ENCODE measurements around the genes LRIT1 and OPN4.

GRCh38 chr10:84195928-84196596 is 1.7 kb downstream of the CDHR1 start:
- PRO-cap, 3 experiments: no peak in any of the 3 experiments
- RAMPAGE, long total RNA: no peak
- RRBS, 2 experiments: no CpG with 5 or more reads among the region's 8 CpGs

- PRO-cap, 3 experiments: no peak in any of the 3 experiments
- RAMPAGE, long total RNA: no peak
- RRBS, 2 experiments: 30 to 58% methylated on average over 3 of the region's 10 CpGs
These were observed at the start of gene LRIT1 for GRCh38 chr10:84241427-84241902. LRIT1 (minus strand) TSS chr10:84241546.

DNA sequence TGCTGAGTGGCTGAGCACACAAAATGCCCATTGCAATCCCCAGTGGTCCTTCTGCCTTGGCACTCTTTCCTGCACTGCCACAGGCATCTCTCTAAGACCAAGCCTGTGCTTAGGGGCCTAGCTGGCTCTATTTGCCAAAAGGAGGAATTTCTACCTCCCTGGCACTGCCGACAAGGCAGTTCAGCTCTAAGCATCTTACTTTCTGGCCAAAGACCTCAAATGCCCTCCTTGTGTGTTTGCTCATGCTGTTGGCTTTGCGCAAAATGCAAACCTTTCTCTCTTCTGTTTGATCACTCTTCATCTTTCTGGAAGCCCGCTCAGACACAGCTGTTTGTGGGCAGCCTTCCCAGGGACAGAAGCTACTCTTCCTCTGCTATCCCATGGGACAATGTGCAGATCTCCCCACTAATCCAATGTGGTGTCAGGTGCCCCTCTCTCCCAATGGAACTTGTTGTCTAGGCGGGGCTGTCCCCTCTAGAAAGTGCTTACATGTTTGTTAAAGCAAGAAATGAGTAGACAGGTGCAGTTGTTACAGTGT is 278.6 kb downstream of the CCSER2 start:
- PRO-cap, 3 experiments: no peak in any of the 3 experiments
- RAMPAGE, long total RNA: no peak
- RRBS, 2 experiments: no CpG with 5 or more reads among the region's 4 CpGs

GRCh38 chr10:84837441-84837857 is 509.1 kb downstream of the CCSER2 start:
- PRO-cap, 3 experiments: no peak in any of the 3 experiments
- RAMPAGE, long total RNA: no peak
- RRBS, 2 experiments: no CpG with 5 or more reads among the region's 3 CpGs

GRCh38 chr10:85647969-85648626 is 718.5 kb downstream of the GRID1 start:
- PRO-cap, 3 experiments: no peak in any of the 3 experiments
- RAMPAGE, long total RNA: no peak
- RRBS, 2 experiments: no CpG with 5 or more reads among the region's 7 CpGs

GRCh38 chr10:86163306-86163892 is 203.2 kb downstream of the GRID1 start:
- PRO-cap, 3 experiments: no peak in any of the 3 experiments
- RAMPAGE, long total RNA: no peak
- RRBS, 2 experiments: no CpG with 5 or more reads among the region's 9 CpGs

GRCh38 chr10:86632175-86632717 is 22.1 kb upstream of the OPN4 start:
- PRO-cap, 3 experiments: no peak in any of the 3 experiments
- RAMPAGE, long total RNA: no peak
- RRBS, 2 experiments: 3 to 4% methylated on average over 7 of the region's 37 CpGs

DNA sequence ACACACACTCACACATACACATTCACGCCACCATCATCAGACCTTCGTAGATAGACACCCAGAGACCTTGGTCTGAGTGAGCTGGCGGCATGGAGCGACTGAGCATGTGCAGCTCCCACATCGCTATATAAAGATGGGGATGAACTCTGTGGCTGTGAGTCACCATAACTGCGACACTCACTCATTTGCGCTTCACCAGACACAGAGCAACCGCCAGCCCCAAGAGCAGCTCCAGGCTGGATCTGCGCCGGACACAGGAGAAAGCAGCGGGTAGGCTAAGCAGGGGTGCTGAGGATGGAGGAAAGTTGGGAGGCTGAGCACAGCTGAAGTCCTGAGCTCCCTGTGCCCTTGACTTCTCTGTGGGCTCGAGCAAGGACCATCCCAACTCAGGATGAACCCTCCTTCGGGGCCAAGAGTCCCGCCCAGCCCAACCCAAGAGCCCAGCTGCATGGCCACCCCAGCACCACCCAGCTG is at the start of gene OPN4:
Gene OPN4, plus strand, starts transcription at position 155 of the 474 bp plus-strand sequence.
- PRO-cap, 3 experiments: no peak in any of the 3 experiments
- RAMPAGE, long total RNA: no peak
- RRBS, 2 experiments: no CpG with 5 or more reads among the region's 14 CpGs

DNA sequence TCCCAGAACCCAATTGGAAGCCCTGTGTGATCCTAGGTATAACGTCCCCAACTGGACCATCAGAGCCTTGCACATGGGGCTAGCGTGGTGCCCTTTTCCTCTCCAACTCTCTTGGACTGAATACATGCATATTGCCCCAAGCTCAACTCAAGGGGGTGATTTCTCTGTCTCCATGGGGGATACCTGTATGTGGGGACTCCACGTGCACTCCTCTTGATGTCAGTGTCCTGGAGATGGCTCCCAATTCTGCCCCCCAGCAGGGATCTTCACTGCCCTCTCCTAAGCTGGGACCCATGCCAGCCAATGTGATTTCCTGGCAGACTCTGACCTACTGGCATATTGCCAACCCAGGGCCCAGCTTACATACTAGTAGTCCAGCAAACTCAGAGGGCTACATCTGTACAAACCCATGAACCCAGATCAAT is 26.3 kb upstream of the BMPR1A start:
- PRO-cap, 3 experiments: no peak in any of the 3 experiments
- RAMPAGE, long total RNA: no peak
- RRBS, 2 experiments: no CpG with 5 or more reads among the region's 3 CpGs

- PRO-cap, 3 experiments: peak in 1 of 3 experiments; most common minus-strand start chr10:86733392 (in 1)
- RAMPAGE, long total RNA: no peak
- RRBS, 2 experiments: no CpG with 5 or more reads among the region's 10 CpGs
These were observed 23.1 kb upstream of the BMPR1A start for GRCh38 chr10:86733153-86733888.

DNA sequence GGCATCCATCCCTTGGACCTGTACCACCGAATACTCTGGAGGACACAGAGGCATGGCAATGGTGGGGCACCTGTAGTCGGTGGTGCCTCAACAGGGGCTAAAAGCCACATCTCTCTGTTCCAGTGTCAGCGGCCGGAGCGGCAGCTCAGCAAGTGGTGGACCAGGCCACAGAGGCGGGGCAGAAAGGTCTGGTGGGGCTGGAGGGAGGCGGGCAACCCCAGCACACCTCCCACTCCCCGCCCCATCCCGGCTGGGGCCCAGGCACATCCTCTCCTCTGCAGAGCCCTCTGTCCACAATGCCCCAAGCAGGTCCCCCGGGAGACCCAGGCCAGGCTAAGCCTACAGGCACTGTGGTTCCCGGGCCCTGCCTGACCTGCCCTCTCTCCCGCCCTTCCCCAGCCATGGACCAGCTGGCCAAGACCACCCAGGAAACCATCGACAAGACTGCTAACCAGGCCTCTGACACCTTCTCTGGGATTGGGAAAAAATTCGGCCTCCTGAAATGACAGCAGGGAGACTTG is 1.9 kb downstream of the ADIRF start:
- PRO-cap, 3 experiments: peak in 3 of 3 experiments; most common plus-strand start position 244 of the sequence (in 2); most common minus-strand start position 154 of the sequence (in 2)
- RAMPAGE, long total RNA: no peak
- RRBS, 2 experiments: 8 to 12% methylated on average over 5 of the region's 14 CpGs

- PRO-cap, 3 experiments: no peak in any of the 3 experiments
- RAMPAGE, long total RNA: no peak
- RRBS, 2 experiments: no CpG with 5 or more reads among the region's 7 CpGs
These were observed 12.7 kb downstream of the ADIRF start for GRCh38 chr10:86980820-86981538.

GRCh38 chr10:87066777-87067457 is 27.7 kb downstream of the GLUD1 start:
- PRO-cap, 3 experiments: no peak in any of the 3 experiments
- RAMPAGE, long total RNA: no peak
- RRBS, 2 experiments: no CpG with 5 or more reads among the region's 3 CpGs

DNA sequence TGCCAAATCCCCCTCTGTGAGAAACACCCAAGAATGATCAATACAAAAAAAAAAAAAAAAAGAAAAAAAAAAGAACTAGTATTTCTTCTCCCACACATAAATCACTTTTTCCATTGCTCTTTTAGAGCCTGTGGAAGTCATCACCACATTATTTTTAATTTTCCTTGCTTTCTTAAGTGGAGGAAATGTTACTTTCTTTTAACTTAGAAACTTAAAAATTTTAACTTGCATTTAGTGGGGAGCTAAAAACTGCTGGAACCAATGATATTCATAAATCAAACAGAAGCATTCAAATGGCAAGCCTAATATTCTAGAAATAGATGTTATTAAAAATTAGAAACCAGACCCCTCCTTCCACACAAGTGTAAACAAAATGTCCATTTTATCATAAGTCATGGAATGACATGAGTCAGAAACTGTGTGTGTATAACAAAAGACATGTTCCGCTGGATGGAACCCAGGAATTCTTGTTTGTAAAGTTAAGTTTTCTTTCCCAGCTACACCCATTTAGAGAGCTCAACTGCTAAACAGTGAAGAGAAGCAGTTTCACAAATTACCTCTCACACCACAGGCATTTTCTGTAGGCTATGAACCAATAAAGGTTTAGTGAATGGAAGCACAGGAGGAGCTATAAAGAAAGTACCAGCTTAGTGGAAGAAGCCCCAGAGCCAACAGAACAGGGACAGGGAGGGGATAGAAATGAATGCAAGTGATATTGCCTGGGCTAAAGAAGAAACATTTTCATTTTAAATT is 12.6 kb downstream of the GLUD1 start:
- PRO-cap, 3 experiments: no peak in any of the 3 experiments
- RAMPAGE, long total RNA: no peak
- RRBS, 2 experiments: no CpG with 5 or more reads among the region's 1 CpG

GRCh38 chr10:87200844-87201308 is 24.4 kb upstream of the NUTM2A start:
- PRO-cap, 3 experiments: no peak in any of the 3 experiments
- RAMPAGE, long total RNA: no peak
- RRBS, 2 experiments: no CpG with 5 or more reads among the region's 7 CpGs

- PRO-cap, 3 experiments: no peak in any of the 3 experiments
- RAMPAGE, long total RNA: no peak
- RRBS, 2 experiments: no CpG with 5 or more reads among the region's 3 CpGs
These were observed 24.0 kb upstream of the PAPSS2 start for GRCh38 chr10:87635708-87636026.

DNA sequence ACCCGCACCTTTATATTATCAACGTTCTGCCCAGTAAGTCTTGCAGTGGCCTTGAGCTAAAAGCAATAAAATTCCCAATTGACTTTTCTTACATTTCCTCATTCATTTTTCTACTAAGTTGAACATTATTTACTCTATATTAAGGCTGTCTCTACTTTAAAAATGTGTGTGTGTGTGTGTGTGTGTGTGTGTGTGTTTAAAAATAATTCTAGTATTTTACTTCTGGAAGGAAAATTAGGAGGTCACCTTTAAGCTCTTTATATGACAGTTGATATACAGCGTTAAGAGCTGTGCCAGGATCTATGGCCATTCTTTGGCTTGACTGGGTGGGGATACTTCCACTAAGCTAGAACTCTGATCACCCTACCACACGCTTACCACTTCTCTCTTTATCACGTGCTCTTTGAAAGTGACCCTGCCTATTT is 8.8 kb downstream of the PAPSS2 start:
- PRO-cap, 3 experiments: no peak in any of the 3 experiments
- RAMPAGE, long total RNA: no peak
- RRBS, 2 experiments: no CpG with 5 or more reads among the region's 5 CpGs

DNA sequence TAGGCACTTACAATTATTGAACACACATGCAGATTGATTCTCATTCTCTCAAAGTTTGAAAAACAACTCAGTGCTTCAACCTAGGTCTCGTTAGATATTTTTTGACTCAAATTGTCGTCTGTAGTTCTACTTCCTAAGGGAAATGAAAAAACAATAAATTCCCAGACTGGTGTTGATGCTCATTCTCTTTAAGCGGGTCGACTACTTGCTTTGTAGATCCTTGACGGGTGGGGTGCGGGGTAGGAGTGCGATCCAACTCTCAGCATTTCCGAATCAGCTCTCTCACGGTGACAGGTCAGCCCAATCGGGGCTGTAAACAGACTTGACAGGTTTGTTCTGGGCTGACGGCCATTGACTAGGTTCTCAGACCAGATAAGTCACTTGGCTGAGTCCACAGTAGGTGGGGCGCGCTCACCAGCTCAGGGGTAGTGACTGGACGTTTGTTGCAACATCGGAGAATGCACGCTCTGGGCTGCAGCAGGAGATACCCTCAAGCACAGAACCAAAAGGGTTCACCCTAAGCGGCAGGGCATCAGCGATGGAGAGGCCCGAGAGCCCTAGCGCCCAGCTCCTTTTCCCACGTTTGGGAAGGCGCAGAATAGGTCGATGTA is 1.9 kb downstream of the KLLN start:
- PRO-cap, 3 experiments: no peak in any of the 3 experiments
- RAMPAGE, long total RNA: no peak
- RRBS, 2 experiments: no CpG with 5 or more reads among the region's 23 CpGs

DNA sequence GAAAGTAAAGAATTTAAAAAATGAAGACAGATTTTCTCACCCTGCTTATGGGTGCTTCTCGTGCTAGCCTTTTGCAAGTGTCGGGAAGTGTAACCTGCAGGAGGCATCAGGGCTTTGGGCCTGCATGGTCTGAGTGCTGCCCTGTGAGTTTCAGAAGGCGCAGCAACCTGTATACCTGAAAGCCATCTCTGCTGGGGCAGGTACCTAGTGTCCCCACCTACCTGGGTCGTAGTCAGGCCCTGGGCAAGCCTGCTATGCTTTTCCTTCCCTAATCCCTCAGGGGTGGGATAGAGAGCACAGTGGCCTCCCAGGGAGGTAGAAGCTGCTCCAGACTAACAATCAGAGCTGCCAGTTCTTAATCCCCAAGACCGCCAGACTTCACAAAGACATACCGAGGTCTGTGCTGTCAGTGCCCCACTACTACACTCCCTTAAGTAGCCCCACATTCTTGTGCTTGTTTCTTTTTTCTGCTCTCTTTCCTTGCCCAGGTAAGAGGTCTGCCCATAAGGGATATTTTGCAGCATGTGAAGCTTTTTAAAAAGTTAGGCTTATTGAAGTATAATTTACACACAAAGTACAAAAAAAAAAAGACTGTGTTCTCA is 52.0 kb downstream of the PTEN start:
- PRO-cap, 3 experiments: no peak in any of the 3 experiments
- RAMPAGE, long total RNA: no peak
- RRBS, 2 experiments: no CpG with 5 or more reads among the region's 6 CpGs

GRCh38 chr10:87926253-87926817 is 62.9 kb downstream of the PTEN start:
- PRO-cap, 3 experiments: no peak in any of the 3 experiments
- RAMPAGE, long total RNA: no peak
- RRBS, 2 experiments: no CpG with 5 or more reads among the region's 4 CpGs

Data from skeletal muscle tissue (tissue), 7 donors.